Measurements from ENCODE around the genes SLC29A1 and TMEM151B.

DNA sequence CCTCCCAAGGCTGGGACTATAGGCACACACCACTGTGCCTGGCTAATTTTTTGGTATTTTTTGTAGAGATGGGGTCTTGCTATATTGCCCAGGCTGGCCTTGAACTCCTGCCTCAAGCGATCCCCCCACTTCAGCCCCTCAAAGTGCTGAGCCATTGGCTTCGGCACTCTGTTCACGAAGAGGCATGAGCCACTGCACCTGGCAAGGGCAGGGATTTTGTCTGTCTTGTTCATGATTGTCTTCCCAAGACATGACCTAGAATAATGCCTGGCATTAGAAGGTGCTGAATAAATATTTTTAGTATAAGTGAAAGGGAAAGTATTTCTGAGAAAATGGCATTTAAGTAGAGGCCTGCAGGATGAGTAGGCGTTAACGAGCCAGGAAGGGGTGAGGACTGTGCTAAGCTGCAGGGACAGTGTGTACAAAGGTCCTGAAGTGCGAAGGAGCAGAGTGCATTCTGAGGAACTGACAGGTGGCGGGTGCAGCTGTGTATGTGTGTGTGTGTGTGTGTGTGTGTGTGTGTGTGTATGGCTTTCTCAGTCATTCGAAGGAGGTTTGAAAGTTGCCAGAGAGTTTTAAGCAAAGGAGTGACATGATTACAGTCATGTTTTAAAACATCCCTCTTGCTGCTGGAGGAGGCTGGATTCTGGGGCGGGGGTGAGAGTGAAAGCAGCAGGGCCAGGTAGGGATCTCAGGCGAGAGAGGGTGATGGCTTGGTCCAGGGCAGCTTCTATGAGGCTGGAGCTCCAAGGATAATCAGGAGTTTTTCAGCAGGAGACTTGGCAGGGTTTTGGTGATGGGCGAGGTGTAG lies 43.1 kb downstream of the VEGFA start:
- PRO-cap, 7 experiments: no peak in any of the 7 experiments

DNA sequence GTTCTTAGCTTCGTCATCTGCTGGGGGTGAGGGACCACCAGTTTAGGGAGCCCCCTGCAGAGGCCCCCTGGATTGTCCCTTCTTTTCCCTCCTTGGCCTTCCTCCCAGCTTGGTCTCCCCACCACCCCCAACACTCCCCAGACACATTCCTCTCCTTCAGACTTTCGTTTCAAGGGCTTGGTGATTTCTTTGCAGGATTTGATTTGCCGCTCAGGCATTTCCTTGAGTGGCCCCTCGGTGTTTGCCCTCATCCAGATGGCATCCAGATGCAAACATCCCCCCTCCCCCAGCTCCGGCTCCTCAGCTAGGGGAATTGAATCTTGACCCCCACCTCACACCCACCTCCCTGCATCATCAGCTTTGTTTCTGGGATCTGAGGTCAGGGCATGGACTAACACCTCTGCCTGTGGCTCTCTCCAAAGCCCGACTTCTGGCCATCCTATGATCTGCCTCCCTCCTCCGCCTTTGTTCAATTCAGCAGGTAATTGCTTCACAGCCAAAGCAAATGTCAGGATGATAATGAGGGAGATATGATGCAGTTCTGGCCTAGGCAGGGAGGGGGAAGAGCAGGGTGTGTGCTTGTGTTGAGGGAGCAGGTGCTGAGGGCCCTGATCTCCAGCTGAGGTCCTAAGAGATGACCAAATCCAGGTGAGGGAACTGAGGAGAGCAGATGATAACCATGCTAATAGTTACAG lies 141.5 kb downstream of the VEGFA start:
- PRO-cap, 7 experiments: no peak in any of the 7 experiments

DNA sequence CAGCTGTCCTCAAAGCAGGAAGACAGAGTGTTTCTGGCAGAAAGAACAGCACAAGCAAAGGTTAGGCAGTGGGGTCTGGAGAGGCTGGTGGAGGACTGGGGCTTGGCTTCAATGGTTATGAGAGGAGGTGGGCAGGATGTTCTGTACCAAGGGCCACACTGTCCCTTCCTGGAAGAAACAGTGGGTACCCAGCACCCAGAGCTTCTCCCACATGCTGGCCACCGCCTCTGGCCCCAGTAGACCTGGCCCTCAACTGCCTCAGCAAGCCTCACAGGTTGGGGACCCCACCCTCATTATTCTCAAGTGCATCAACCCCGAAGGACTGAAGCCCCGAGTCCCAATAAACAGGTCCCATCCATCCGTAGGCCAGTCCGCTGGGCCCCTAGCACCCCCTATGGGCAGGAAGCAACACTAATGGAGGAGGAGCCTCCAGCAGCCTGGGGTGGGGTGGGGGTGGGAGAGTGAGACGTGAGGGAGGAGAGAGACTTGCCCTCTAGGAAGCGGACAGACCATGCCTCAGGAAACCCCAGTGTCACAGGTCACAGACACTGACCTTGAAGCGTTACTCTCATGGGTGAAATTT lies 126.1 kb downstream of the MRPL14 start:
- PRO-cap, 7 experiments: no peak in any of the 7 experiments

- PRO-cap, 7 experiments: no peak in any of the 7 experiments
These were observed 68.5 kb downstream of the MRPL14 start for GRCh38 chr6:44058394-44059453.

- PRO-cap, 7 experiments: no peak in any of the 7 experiments
These were observed 52.9 kb downstream of the MRPL14 start for GRCh38 chr6:44074220-44074886.

DNA sequence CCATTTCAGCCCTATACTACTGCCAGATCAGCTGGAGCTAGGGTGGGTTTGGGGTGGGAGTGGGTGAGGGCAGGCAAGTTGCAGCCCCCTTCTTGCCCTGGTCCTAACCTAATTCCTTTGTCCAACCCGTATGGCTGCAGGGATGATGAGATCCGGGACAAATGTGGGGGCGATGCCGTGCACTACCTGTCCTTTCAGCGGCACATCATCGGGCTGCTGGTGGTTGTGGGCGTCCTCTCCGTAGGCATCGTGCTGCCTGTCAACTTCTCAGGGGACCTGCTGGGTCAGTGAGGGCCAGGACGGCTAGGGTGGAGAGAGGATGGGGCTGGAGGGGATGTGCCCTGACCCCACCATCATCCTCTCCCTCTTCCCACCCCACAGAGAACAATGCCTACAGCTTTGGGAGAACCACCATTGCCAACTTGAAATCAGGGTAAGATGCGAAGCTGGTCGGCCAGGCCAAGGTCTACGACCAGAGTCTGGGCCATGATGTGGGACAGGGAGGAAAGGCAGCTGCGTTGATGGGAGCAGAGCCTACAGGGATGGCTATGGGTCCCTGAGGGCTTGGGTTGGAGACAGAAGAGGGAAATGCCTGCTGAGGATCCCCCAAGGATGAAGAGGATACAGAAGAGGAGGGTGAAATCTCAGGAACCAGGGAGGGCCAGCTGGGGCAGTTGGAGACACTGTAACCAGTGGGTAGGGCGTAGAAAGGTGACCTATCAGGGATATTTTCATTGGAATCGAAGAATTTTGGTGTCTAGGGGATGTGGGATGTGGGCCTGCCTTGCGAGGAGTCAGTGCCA lies 12.2 kb downstream of the TMEM63B start:
- PRO-cap, 7 experiments: no peak in any of the 7 experiments

DNA sequence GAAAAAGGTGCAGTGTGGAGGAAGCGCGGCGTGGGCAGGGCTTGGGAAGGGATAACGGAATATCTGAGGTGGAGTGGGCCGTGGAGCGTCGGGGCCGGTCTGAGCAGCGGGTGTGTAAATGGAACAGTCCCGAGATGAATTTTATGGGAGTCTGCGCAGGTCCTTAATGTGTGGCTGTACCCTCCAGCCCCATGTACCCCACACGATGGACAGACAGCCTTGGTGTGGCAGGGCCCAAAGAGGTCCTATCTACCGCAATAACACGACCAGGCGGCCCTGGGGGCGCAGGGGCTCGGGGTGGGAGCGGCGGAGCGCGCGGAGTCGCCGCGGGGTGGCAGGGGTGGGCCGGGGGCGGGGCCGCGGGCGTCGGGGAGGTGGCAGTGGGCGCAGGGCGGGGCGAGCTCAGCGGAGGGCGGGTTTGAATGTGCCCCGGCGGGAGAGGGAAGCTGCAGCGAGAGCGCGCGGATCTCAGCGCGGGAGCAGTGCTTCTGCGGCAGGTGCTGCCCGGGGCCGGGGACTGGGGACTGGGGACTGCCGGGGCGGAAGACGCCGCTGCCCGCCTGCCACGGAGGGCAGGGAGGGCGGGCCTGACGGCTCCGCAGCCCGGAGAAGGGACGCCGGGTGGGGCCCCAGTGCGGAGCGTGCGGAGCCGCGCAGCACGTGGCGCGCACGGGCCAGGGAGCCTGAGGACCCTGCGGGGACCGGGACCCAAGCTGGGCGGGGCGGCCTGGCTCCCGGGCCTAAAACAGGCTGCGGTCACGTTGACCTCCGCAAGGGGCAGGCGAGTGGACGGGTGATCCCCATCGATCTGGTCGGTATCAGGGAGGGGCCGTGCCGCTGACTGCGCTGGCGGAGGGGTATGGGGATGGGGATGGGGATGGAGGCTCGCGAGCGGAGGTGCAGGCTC lies at the start of gene SLC29A1:
SLC29A1 (plus strand) TSS at position 451 of the 907 bp plus-strand sequence.
- PRO-cap, 7 experiments: peak in 7 of 7 experiments; most common plus-strand start position 451 of the sequence (in 6); most common minus-strand start position 490 of the sequence (in 1)

DNA sequence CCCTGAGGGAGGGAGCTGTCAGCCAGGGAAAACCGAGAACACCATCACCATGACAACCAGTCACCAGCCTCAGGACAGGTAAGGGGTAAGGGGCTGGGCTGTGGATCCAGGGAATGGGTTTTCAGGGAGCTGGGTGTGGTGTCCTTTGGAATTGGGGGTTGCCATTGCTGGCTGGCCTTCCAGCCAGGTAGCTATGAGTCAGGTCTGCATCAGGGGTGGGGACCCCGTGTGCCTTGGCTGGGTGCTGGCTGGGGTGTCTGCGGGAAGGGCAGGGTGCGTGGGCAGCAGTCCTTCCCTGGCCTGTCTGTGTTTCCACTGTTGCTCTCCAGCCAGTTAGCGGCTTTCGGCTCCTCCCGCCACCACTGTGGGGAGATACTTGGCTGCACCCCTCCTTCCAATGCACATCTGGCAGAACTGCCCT lies 3.9 kb downstream of the SLC29A1 start:
- PRO-cap, 7 experiments: no peak in any of the 7 experiments

DNA sequence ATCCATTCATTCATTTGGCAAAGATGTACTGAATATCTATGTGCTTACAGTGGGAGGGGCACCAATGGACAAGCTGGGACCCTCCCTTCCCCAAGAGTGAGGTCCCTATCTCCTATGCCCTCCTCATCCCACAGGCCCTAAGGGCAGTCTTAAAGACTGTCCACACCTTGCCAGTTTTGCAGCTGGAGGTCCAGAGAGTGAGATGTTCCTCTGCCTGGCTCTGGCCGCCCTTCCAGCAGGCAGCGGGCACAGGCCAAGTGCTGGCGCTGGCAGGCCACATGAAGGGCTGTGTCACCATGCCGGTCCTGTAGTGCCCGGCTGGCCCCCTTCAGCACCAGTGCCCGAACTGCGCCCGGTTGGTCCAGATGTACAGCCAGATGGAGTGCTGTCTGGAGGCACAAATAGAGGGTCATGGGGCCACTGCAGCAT lies 3.9 kb downstream of the NFKBIE start:
- PRO-cap, 7 experiments: no peak in any of the 7 experiments

DNA sequence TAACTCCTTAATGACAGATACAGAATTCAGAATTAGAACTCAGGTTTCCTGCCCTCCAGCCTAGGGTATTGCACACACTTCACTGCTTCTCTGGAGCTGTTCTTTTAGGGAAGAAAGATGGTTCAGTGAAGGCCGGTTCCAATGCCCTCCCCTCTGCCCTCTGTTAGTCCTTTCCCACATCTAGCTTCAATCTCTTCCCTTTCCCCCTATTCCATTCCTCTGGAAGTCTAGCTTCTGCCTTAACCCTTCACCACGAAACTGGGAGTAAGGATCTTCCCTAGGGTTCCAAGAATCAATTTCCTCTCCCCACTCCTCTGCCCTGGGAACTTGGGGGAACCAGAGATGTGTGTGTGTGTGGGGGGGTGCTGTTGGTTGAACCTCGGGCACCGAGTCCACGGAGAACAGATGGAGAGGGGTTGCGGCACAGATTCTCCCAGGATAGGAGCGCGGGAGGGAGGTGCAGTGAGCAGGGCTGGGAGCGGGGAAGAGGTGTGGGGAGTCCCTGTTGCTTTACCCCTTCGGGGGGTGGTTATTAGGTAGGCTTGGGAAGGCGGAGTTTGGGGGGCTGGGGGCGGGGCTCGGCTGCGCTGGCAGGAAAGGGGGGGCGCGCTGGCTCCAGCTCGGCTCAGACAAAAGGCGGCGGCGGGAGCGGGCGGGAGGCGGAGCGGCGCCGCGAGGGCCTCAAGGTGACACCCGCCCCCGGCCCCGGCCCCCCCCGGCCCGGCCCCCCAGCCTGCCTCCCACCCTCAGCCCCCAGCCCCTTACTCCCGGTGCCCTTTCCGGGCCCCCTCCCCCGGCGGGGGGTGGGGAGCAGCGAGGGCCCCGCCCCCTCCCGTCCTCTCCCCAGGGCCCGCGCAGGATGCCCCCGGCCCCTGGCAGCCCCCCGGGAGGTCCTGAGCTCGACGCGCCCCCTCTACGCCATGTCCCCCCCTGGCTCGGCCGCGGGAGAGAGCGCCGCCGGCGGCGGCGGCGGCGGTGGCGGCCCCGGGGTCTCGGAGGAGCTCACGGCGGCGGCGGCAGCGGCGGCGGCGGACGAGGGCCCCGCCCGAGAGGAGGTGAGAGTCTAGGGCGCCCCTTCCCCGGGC lies at the start of gene TMEM151B:
TMEM151B (plus strand) TSS at position 628 of the 1,085 bp plus-strand sequence.
- PRO-cap, 7 experiments: peak in 2 of 7 experiments; most common plus-strand start position 628 of the sequence (in 2)

DNA sequence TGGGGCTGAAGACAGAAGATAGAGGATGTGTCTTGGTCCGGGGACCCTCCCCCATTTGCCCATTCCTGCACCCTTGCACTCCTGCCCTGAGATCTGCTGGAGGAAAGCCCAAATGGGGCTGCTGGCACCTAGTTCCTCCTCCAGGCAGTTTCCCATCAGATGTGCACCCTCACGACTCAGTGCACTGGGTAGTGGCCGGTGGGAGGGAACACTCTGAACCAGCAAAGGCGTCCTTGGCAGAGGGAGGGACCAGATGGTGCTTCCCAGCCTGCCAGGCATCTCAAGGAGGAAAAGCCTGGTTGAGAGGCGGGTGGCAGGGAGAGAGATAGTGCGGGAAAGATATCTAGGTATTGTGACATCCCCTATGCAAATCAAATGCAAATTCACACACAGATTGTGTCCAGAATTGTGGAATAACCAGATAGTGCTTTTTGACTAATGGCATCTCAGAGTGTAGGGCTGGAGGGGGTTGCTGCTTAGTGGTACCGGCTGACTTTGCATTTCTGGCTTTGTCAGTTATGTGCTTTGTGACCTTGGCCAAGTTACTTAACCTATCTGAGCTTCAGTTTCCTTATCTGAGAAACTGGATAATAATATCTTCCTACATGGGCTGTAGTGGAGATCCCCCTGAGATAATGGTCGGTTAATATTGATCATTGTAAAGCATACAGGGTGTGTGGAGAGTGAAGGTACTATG lies 7.6 kb downstream of the TCTE1 start:
- PRO-cap, 7 experiments: no peak in any of the 7 experiments

- PRO-cap, 7 experiments: no peak in any of the 7 experiments
These were observed 2.7 kb downstream of the CDC5L start for GRCh38 chr6:44390165-44390586.

DNA sequence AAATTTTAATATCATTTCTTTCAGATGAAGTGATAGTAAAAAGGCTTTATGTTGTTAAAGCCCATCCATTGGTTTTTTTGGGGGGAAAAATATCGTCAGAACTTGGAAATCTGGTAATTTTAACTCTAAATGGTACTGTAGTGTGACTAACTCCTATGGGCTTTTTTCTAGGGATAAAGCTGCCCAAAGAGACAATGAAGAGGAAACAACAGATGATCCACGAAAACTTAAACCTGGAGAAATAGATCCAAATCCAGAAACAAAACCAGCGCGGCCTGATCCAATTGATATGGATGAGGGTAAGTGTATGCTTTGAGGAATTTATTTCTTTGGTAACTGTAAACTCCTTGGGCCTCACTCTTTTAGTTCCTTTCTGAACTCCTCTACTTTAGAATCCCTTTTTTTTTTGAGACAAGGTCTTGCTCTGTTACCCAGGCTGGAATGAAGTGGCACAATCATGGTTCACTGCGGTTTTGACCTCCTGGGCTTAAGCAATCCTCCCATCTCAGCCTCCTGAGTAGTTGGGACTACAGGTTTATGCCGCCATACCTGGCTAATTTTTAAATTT lies 5.9 kb downstream of the CDC5L start:
- PRO-cap, 7 experiments: no peak in any of the 7 experiments

DNA sequence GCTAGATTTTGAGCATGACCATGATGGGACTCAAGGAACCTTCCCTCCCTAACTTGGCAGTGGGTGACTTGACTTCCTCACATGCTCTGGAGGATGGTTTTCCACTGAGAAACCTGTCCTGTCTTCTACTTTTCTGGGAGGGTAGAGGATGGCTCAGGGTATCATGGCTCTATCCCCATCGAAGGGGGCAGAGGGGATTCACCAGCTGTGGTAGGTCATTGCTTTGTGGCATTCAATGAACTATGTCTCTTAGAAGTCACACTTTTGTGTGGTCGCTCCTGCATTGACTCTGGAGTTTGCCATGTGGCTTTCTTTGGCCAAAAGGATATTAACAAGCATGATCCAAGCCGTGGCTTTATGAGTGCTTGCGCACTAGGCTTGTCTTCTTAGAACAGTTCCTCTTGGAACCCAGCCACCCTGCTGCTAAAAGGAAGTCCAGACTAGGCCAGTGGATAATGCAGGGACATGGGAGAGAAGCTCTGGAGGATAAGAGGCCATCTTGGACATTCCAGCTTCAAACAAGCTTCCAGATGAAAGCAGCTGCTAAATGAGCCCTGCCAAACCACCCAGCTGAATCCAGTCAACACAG lies 346.2 kb downstream of the CDC5L start:
- PRO-cap, 7 experiments: no peak in any of the 7 experiments

- PRO-cap, 7 experiments: peak in 6 of 7 experiments; most common plus-strand start chr6:44932749 (in 3); most common minus-strand start chr6:44932588 (in 3)
These were observed 395.4 kb upstream of the RUNX2 start for GRCh38 chr6:44932322-44933638.

GRCh38 chr6:45175969-45176209 lies 152.2 kb upstream of the RUNX2 start:
- PRO-cap, 7 experiments: no peak in any of the 7 experiments

DNA sequence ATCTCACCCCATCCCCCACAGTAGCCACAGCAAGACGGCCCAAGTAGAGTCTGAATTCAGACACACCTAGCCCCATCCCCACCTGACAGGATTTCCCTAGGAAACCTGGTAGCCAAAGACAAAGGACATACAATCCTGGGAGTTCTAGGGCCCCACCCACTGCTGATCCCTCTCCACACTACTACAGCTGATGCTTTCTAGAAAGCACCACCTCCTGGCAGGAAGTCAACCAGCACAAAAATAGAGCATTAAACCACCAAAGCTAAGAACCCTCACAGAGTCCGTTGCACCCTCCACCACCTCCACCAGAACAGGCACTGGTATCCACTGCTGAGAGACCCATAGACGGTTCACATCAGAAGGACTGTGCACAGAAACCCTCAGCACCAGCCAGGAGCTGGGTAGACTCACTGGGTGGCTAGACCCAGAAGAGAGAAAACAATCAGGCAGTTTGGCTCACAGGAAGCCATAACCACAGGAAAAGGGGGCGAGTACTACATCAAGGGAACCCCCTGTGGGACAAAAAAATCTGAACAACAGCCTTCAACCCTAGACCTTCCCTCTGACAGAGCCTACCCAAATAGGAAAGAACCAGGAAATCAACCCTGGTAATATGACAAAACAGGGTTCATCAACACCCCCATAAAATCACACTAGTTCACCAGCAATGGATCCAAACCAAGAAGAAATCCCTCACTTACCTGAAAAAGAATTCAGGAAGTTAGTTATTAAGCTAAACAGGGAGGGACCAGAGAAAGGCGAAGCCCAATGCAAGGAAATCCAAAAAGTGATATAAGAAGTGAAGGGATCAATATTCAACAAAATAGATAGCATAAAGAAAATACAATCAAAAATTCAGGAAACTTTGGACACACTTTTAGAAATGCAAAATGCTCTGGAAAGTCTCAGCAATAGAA lies 17.6 kb upstream of the RUNX2 start:
- PRO-cap, 7 experiments: peak in 2 of 7 experiments; most common minus-strand start position 585 of the sequence (in 2)

GRCh38 chr6:45422798-45423177 lies 45.1 kb upstream of the SUPT3H start:
- PRO-cap, 7 experiments: peak in 2 of 7 experiments; most common plus-strand start chr6:45423084 (in 1); most common minus-strand start chr6:45422925 (in 1)

GRCh38 chr6:45478316-45478601 lies 100.5 kb upstream of the SUPT3H start:
- PRO-cap, 7 experiments: no peak in any of the 7 experiments

DNA sequence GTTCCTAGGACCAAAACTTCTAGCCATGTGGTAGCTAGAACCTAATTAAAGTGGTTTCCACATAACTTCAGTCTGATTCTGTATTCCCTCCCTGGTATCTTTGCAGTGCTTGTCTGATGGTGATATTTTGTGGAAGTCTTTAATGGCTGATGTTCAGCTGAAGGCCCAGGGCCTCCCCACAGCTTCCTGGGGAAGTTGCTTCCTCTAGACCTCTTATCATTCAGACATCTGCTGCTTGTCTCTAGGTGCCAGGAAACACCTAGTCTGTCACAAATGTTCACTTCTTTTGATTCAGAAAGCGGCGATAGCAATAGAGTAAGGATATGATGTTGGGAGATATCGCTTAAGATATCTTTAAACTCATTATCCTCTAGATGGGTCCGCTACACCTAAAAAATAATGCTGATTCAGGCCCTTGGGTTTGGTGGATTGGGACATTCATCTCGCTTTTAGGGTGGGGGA lies 118.1 kb upstream of the SUPT3H start:
- PRO-cap, 7 experiments: peak in 1 of 7 experiments; most common plus-strand start position 294 of the sequence (in 1); most common minus-strand start position 118 of the sequence (in 1)